Foreskin keratinocyte (primary cell): ENCODE results near the genes ADGRG4, GPR101, ZIC3, F9, SPANXN4 and SLITRK2.

DNA sequence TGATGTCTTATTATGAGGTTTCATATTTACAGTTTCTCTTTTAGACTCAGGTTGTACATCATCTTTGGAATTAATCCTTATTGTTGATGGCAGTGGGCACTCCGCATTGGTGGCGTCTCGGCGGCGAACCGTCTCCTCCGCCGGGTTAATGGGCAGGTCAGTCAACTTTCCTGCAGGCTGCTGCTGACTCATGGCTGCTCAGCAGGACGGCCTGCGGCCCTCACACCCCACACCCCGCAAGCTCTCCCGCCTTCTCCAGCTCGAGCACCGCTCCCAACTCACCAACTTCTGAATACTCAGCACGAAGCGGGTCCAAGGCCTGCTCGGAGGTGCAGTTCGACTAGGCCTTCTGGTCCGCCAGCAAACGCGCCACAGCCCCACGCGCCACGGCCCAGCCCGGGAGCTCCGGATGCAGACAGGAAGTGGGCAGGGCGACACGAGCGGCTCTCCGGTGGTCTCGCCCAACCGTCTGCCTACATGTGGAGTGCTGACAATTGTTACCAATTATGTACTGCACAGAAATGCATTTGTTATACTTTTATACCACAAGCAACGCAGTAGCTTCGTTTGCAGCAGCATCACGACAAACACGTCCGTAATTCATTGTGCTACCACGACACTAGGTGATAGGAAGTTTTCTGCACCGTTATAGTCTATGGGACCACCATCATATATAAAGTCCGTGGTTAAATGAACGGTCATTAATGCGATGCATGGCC lies 98.5 kb upstream of the FHL1 start:
- RAMPAGE, total RNA, result no peak

GRCh38 chrX:136126165-136127072 lies 70.4 kb upstream of the FHL1 start:
- RAMPAGE, total RNA, result no peak

- RAMPAGE, total RNA, result no peak
These were observed 2.3 kb downstream of the FHL1 start for GRCh38 chrX:136198813-136199873.

GRCh38 chrX:136300580-136301106 lies at the start of gene ADGRG4:
TSS of gene ADGRG4 (plus strand) at chrX:136300963.
- RAMPAGE, total RNA, result no peak

GRCh38 chrX:136510552-136510935 lies 13.2 kb downstream of the HTATSF1 start:
- RAMPAGE, total RNA, result no peak

- RAMPAGE, total RNA, result no peak
These were observed 62.3 kb downstream of the CD40LG start for GRCh38 chrX:136710227-136710785.

GRCh38 chrX:136959160-136959821 lies 74.5 kb downstream of the GPR101 start:
- RAMPAGE, total RNA, result no peak

GRCh38 chrX:137033925-137034131 lies at the start of gene GPR101:
TSS of gene GPR101 (minus strand) at chrX:137033995.
- RAMPAGE, total RNA, result no peak

- RAMPAGE, total RNA, result no peak
These were observed at the start of gene ZIC3 for GRCh38 chrX:137565231-137566196. TSS of gene ZIC3 (plus strand) at chrX:137566127.

- RAMPAGE, total RNA, result no peak
These were observed 317.2 kb upstream of the F9 start for GRCh38 chrX:139213169-139213819.

DNA sequence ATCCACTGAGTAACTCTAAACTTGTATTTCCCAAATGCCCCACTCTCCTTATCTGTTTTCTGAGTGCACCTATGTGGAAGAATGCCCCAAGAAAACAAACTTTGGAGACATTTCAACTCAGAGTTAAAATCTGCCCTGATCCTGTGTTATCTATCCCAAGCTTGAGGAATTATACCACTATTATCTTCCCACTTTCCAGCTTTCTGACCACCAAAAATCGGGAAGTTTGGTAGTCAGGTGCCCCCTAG lies 232.7 kb upstream of the F9 start:
- RAMPAGE, total RNA, result no peak

GRCh38 chrX:139446788-139447116 lies 83.8 kb upstream of the F9 start:
- RAMPAGE, total RNA, result no peak

GRCh38 chrX:139530633-139531136 lies at the start of gene F9:
TSS of gene F9 (plus strand) at chrX:139530739.
- RAMPAGE, total RNA, result no peak

GRCh38 chrX:139639202-139639731 lies 68.7 kb downstream of the MCF2 start:
- RAMPAGE, total RNA, result no peak

- RAMPAGE, total RNA, result no peak
These were observed 301 bp upstream of the SPANXC start for GRCh38 chrX:141242663-141242973.

GRCh38 chrX:143025834-143026056 lies at the start of gene SPANXN4:
TSS of gene SPANXN4 (plus strand) at chrX:143025928.
- RAMPAGE, total RNA, result no peak

GRCh38 chrX:145817735-145818545 lies at the start of gene SLITRK2:
TSS of gene SLITRK2 (plus strand) at chrX:145817829.
- RAMPAGE, total RNA, result no peak

DNA sequence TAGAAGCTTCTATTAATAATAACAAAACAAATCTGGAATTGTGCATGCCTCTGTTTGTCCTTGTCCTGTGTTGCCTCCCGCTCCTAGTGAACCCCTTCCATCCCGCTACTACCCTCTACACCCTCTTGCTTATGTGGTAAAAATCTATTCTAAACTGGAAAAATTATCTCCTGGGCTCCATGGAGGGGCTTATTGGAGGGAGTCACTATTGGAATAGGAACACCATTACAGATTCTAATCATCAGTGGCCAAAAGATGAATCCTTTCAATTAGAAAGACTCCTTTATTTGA lies 34.8 kb upstream of the FMR1 start:
- RAMPAGE, total RNA, result no peak

DNA sequence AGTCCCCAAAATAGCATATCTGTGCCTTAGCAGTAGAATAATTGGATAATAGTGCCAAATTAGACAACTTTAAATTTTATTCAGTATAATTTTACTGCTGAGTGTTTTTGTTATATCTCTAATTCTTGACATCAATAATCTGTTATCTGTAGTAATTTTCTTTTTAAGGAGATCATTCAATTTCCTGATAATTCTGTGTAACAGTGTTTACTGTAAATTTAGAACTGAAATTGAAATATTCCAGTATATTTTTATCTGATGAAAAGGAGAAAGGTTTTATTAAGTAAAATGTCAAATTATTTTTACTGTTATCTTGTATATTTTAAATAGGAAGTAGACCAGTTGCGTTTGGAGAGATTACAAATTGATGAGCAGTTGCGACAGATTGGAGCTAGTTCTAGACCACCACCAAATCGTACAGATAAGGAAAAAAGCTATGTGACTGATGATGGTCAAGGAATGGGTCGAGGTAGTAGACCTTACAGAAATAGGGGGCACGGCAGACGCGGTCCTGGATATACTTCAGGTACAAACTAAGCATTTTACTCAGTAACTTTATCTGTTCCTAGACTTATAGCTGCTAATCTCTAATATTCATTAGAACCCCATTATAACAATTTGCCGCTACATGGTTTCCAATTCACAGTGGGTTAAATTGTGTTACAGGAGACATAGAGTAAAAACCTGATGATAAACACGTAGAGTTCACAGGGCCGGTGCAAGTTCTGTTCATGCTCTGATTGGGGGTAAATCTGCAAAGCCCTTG lies 31.3 kb downstream of the FMR1 start:
- RAMPAGE, total RNA, result no peak

GRCh38 chrX:148128844-148129253 lies 147.7 kb downstream of the FMR1NB start:
- RAMPAGE, total RNA, result no peak